Camera-type eye (tissue), 1 donor: ENCODE measurements around a stretch of chr20.

DNA sequence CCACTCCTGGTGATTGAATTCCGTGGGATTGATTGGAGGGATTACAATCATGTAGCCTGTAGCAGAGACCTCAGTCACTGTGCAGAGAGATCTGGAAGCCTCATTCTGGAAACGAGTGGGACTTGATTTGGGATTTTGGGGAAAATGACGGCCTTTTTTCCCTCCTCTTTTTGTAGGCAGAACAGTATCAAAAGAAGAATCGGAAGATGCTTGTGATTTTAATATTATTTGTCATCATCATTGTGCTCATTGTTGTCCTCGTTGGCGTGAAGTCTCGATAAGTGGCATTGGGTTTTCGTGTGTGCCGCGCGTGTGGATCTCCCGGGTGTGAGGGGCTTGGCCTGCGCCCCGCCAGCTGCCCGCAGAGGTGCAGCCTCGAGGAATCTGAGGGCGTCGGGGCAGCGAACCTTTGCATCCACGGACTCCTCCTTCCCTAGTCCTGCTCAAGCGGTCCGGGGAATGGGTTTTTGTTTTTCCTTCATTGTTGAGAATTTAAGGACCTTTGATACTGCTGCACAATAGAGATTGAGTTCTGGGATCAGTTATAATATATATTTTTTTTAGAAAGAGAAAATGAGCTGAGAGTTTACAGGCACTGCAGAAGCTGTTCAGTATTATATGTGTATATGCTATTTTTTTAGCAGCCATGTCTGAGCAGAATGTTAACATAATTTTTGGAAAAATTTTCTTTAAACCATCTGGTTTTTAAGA lies 16.4 kb upstream of the NPEPL1 start:
- RAMPAGE, long total RNA: no peak

GRCh38 chr20:58805846-58806266 lies 85.4 kb upstream of the GNAS start:
- RAMPAGE, long total RNA: no peak

- RAMPAGE, long total RNA: no peak
These were observed 1.4 kb upstream of the GNAS start for GRCh38 chr20:58889737-58890233.

DNA sequence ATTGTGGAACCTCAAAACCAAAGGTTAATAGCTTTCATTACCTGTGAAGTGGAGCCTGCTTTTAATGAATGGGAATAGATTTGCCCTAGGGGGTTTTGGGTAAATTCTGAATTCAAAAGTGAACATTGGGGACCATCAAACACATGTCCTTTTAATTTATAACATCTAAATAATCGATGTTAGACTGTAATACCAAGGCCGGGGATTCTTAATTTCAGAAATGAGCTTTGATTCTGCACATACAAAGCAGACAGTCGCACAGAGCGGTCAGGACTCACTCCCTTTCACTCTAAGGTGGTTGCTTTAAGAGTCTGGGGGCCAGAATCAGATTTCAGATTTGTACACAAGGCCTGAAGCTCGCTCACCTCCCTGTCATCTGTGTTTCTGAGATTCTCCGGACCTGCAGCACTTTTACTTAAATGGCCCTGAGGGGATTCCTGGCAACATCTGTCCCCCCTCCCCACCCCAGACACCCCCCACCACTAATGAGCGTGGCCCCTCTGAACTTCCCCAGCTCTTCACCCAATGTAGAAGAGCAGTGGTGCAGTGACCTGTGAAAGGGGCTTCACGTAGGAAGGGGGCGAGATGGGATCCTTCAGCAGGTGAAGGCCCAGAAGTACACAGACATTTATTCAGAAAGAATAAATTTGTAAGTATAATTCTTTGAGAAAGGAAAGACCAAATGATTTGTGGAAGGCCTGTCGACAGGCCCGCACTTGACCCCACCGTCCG lies 10.0 kb downstream of the GNAS start:
- RAMPAGE, long total RNA: no peak

GRCh38 chr20:59034722-59035312 lies 2.7 kb upstream of the ATP5F1E start:
- RAMPAGE, long total RNA: no peak

GRCh38 chr20:59040957-59041409 lies 1.6 kb downstream of the PRELID3B start:
- RAMPAGE, long total RNA: no peak

DNA sequence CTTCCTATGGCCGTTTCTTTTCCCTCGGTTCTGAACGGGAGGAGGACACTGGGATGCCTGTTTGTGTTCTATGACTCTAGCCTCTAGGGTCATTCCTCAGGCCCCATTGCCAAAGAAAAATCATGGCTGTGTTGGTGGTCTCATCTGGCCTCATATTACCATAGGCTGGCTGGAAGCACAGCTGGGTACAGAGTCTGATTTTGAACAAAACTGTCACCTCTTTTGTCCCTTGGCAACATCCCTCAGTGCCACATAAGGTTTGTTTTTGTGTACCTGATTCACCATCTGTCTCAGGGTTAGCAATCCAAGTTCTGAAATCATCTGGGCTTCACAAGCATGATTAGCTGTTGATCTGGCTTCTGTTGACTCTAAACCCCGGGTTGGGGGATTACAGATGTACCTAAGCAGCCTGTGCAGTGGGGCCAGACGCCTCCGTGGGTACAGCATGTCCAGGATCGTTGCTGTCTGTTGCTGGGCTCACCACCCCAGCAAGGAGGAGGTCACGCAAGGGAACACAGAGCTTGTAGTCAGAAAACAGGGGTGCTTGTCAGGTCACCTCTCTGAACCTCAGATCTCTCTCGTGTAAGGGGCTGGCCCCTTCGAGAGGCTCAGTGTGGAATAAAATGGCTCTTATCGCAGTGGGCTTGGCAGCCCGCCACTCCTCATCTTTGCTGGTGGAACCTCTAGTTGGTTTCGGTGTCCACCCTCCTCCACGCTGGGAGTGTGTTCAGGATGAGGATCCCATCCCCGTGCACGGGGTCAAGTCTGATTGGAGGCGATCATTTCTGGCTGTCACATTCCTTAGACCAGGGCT lies 39.3 kb upstream of the ZNF831 start:
- RAMPAGE, long total RNA: no peak

- RAMPAGE, long total RNA: no peak
These were observed 4.1 kb upstream of the ZNF831 start for GRCh38 chr20:59159272-59160103.

GRCh38 chr20:59994449-59995295 lies 36.4 kb downstream of the CDH26 start:
- RAMPAGE, long total RNA: no peak

DNA sequence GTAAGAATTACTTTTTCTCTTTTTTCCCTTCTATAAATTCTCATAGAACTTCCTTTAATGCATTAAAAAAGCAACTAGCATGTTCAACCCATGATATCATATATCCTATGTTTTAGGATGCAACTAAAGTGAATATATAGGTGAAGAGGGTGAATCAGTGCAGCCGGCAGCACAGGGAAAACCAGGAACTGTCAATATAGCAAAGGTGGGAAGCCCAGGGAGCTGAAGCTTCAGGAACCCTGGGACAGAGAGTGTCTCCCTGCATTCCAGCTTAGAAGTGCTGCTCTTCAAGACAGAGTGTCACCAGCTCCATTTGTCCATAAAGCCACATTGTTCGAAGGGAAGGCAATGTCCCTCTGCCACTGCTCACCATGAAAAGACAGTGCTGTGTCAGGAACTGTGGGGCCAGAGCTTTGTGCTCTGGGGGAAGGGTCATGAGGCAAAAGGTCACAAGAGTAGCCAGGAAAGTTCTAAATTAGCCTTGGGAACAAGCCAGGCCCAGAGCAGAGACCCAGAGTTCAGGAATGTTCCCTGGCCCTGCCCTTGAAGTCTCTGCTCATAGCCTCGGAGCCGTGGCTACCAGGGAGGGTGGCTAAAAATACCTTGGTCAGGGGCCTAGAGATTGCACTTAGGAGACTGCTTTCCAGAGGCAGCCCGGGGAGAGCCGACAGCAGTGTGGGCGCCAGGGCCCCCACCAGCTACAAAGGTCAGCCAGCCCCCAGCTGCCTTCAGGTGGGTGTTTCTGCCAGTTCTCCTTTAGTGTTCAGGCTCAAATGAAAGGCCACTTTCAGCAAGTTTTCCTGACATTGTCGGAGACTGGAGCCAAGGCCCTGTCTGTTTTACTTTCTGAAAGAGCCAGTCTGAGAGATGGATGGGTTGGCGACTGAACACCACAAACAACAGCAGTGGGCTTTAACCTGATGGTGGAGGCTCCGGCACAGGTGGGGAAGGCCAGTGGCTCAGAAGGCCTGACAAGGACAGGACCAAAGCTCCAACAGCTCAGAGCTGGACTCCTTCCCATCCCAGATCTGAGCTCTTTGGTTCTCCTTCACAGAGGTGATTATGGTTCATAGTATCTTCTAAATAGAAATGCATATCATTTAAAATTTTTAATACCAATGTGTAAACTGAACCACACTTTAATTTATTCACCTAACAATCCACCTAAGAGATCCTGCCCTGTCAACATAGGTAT lies 76.1 kb downstream of the CDH26 start:
- RAMPAGE, long total RNA: no peak

DNA sequence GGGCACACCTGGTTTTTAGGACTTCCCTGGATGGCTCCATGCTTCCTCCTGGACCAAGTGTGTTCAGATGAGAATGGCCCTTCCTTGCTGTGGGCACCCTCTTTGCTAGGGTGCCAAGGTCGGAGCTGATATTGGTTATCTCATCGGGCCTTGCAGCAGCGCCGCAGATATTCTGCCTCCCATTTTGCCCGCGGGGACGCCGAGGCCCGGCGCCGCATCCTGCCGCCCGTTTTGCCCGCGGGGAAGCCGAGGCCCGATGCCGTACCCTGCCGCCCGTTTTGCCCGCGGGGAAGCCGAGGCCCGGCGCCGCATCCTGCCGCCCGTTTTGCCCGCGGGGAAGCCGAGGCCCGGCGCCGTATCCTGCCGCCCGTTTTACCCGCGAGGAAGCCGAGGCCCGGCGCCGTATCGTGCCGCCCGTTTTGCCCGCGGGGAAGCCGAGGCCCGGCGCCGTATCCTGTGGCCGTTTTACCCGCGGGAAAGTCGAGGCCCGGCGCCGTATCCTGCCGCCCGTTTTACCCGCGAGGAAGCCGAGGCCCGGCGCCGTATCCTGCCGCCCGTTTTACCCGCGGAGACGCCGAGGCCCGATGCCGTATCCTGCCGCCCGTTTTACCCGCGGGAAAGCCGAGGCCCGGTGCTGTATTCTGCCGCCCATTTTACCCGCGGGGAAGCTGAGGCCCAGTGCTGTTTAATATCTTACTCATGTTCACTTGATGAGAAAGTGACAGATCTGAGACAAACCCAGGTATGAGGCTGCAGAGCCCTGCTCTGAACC lies 129.2 kb downstream of the CDH26 start:
- RAMPAGE, long total RNA: no peak

- RAMPAGE, long total RNA: no peak
These were observed 180.0 kb downstream of the CDH26 start for GRCh38 chr20:60138035-60138794.

- RAMPAGE, long total RNA: no peak
These were observed 447.7 kb upstream of the CDH4 start for GRCh38 chr20:60804382-60804782.

DNA sequence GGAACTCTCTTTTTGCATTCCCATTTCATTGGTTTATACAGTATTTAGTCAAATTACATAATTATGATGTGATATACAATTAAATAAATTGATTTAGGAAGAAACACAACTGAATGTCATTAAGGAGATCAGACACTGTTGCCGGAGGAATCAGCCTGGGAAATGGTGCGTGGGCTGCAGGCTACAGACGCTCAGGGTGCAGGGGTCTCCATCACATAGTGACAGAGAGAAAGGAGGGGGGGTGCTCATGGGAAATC lies 391.7 kb upstream of the CDH4 start:
- RAMPAGE, long total RNA: no peak

DNA sequence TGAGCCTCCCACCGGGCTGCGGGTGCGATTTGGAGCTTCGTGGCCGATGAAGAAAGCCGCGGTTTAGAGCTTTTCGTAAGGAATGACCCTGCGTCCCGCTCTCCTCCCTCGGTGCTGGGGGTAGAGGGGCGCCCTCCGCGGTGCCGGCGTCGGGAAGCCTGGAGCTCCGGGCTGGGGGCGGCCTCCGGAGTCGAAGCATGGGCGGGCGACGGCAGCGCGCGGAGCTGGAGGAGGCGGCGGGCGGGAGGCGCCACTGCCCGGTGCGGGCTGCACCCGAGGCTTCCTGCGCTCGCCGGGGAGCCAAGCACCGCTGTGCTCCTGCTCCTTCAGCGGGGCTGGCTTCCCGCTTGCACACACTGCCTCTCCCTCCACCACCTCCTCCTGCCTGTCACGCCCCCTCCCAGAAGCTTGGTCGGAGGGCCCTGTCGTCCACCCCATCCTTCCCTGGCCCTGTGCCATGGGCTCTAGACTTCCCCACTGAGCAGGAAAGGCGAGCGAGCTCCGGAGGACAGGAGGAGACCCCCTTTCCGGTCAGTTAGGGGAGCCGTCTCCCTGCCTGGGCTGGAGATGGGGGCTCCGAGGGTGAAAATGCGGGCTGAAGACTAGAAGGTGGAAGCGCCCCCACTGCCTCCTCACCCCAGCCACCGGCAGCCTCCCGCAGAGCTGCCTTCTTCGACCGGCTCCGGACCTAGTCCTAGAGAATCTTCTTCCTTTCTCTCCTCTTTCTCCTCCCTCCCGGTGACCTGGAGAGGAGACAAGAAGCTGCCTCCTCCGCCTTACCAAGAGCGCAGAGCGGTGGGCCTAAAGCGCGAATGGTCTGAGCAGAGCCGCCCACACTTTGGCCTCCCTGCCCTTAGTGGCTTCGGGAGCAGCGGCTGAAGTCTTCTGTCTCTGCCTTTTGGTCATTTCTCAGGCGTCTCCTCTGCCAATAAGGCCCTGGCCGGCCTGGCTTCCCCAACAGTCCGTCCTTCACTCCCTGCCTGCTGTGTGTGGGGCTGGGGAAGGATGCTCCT lies 1.9 kb downstream of the CDH4 start:
- RAMPAGE, long total RNA: no peak

GRCh38 chr20:62023955-62024330 lies 41.7 kb downstream of the TAF4 start:
- RAMPAGE, long total RNA: no peak

DNA sequence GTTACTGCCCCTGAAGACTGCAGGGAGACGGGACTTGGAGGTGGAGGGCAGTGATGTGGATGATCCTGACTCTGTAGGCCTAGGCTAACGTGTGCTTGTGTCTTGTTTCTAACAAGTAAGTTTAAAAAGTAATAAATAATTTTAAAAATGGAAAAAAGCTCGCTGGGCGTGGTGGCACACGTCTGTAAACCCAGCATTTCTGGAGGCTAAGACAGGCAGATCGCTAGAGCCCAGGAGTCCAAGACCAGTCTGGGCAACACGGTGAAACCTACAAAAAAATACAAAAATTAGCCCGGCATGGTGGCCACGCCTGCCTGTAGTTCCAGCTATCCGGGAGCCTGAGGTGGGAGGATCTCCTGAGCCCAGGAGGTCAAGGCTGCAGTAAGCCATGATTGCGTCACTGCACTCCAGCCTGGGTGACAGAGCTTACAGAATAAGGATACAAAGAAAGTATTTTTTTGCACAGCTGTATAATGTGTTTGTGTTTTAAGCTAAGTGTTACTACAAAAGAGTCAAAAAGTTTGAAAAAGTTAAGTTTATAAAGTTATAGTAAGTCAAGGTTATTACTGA lies 22.7 kb downstream of the TAF4 start:
- RAMPAGE, long total RNA: no peak

GRCh38 chr20:62063437-62064711 lies 1.8 kb downstream of the TAF4 start:
- RAMPAGE, long total RNA: no peak

DNA sequence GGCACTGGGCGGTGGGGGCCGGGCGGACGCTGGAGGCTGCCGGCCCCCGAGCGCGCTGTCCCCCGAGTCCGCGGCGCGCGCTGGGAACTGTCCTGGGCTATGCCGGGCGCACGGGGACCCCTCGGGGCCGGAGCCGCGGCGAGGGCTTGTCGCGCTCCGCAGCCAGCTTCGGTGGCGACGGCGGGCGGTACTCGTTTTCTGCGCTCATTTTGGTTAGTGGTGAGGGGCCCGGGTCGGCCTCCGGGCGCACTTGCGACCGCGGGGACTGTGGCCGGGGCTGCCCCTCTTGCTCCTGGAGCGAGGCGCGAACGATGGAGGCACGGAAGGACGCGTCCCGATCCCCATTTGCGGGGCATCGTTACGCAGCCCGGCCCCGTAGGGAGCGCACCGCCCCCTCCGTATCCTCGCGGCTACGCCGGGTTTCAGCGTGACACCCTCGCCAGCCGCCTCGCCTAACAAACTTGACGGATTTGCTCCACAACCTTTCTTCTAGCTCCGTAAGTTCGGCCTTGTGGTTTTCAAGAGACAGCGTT lies 642 bp downstream of the SS18L1 start:
- RAMPAGE, long total RNA: no peak

DNA sequence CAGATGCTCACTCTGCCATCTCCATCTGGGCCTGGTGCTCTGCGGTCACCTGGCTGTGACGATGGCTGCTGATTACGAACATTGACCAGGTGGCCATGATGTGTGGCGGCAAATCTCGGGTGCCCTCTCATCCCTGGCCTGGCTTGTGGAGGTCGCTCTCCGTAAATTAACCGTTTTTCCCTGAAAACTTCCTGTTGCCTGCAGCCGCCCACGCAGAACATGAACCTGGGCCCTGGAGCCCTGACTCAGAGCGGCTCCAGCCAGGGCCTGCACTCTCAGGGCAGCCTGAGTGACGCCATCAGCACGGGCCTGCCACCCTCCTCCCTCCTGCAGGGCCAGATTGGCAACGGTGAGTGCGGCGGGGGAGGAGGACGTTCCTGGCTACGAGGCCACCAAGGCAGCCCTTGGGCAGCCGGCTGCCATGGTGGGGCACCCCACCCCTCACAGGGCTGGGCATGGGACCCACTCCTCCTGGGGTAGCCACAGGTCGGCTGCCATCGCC lies 17.7 kb downstream of the SS18L1 start:
- RAMPAGE, long total RNA: no peak